Right common carotid artery plus branches (tissue), 1 donor: ENCODE data around the gene AGAP1.

DNA sequence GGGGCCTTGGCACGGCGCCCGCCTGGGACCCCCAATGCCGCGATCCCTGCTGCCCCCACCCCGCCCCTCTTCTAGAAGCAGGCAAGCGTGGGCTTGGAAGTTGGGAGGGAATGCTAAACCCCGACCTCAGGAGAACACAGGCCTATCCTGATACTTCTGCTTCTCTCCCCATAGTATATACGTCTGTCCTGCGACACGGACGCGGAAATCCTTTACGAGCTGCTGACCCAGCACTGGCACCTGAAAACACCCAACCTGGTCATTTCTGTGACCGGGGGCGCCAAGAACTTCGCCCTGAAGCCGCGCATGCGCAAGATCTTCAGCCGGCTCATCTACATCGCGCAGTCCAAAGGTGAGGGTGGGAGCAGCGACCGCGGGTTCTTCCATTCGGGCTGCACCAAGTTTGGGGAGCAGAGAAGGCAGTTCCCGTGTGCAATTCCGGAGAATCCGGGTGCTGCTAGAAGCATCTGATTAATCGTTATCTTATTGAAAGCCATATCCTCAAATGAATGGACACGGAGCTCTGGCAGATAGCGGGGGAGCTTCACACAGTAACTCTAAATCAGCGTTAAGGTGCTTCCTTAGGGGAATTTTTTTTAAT is 21.8 kb downstream of the TRPM8 start:
- PRO-cap = no peak

- PRO-cap = bidirectional peak, plus-strand start at chr2:234292026, minus-strand start at chr2:234291868
Measured at GRCh38 chr2:234291468-234292513, 205.1 kb downstream of the ARL4C start.

DNA sequence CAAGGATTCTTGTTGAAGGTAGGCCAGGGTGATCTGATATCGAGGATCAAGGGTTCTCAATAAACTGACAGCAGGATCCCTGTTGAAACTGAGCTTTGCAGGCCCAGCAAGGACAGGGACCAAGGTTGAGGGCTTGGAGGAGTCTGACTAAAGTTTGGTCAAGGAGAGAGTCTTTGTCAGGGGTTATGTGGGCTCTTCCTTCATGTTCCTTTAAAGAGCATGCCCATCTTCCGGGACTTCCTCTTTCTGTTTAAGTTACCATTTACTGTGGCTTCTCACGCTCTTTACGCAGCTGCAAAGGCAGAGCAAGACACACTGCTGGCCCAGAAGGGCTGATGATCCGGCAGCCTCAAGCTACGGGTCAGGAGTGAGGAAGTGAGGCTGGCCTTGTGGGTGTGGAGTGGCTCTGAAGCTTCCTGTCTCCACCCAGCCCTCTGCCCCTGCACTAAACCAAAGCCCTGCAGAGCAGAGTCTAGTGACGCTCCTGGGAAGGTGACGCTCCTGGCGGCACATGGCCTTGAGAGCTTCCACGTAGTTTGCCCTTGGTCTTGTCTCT is 50.6 kb downstream of the ARL4C start:
- PRO-cap = bidirectional peak, plus-strand start at position 478 of the sequence, minus-strand start at position 369 of the sequence

GRCh38 chr2:234449150-234449648 is 47.7 kb downstream of the ARL4C start:
- PRO-cap = no peak

- PRO-cap = no peak
Measured at GRCh38 chr2:234493127-234493528, 3.8 kb downstream of the ARL4C start.

DNA sequence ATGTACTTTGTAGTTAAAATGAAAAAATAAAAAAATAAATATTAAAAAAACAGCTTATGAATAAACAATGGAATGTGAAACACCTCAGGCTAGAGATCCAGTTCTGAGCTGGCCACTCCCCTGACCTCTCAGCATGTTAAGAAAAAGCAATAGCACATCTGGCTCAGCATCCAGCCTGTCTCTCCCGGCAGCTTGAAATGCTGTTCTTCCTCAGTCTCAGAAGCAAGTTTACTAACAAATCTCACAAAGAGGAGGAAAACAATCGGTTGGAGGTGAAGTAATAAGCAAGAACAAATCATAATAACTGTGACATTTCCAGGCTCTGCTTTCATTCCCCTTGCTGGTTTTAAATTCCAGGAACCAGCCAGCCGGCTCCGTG is 133.9 kb upstream of the ARL4C start:
- PRO-cap = unidirectional peak, plus-strand start at position 178 of the sequence

- PRO-cap = no peak
Measured at GRCh38 chr2:234770468-234771103, 181.2 kb upstream of the SH3BP4 start.

DNA sequence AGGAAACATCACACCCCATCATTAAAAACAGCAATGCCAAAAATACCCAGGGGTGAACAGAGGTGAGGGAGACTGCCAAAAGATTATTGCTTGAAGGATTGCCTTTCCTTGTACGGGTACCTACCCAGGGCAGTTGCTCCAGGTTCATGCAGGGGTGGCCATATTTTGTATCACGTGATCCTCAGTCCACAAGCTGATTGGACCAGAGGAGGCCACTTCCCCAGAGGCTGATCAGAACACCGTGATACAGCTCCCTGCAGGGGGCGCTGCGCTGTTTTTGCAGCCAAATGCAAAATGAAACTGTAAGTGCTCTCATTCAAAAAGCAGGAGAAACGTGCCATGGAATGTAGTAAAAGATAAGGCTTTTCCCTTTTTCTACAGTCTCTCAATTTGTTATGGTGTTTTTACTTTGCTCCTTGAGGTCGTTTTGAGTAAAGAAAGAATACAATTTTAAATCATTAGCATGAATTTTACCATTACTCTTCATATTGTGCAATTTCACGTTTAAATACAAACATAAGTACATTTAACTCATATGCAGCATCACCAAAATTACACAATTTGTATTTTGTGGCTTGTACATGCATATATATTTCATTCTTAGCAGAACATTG is 70.1 kb upstream of the SH3BP4 start:
- PRO-cap = no peak

- PRO-cap = no peak
Measured at GRCh38 chr2:234996353-234996601, 44.5 kb downstream of the SH3BP4 start.

GRCh38 chr2:235025869-235026566 is 74.2 kb downstream of the SH3BP4 start:
- PRO-cap = no peak

GRCh38 chr2:235041799-235042466 is 90.1 kb downstream of the SH3BP4 start:
- PRO-cap = no peak

DNA sequence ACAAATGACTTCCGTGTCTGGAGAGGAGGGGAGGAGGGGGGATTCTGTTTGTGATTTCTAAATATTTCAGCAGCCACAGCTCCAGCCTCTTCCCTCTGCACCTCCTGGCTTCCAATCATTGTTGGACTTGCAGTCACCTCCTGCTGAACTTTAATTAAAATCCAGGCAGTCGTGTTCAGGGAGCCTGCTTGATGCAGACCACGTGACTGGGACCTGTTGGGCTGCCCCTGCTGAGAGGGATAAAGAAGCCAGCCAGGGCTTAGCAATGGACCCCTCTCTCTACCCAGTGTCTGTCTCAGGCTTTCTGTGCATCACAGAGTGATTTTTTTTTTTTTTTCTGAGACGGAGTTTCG is 115.1 kb downstream of the SH3BP4 start:
- PRO-cap = no peak

- PRO-cap = no peak
Measured at GRCh38 chr2:235087847-235089116, 136.5 kb downstream of the SH3BP4 start.

- PRO-cap = bidirectional peak, plus-strand start at chr2:235494078, minus-strand start at chr2:235493855
Measured at GRCh38 chr2:235493491-235494393, at the start of gene AGAP1. AGAP1 (plus strand) TSS chr2:235494043.

DNA sequence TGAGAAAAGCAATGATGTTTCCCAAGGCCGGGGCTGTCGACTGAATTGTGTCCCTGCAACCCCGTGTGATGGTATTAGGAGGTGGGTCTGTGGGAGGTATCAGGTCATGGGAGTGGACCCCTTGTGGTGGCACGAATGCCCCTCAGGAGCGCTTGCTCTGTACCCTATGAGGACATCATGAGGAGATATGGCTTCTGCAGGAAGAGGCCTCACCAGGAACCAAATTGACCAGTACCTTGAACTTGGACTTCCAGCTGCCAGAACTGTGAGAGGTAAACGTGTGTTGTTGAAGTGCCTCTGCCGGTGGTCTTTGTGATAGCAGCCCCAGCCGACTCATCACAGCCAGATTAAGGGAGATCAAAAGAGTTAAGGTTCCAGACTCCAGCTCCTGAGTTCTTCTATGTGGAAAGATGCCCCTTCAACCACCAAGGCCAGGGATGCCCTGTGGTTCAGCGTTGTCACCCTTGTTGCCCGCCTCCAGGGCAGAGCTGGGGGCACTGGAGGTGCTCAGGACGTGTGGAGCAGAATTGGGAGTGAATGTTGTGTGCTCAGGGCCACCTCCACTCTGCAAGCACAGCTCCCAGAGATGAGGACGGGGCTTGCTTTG is 103.0 kb downstream of the AGAP1 start:
- PRO-cap = no peak

DNA sequence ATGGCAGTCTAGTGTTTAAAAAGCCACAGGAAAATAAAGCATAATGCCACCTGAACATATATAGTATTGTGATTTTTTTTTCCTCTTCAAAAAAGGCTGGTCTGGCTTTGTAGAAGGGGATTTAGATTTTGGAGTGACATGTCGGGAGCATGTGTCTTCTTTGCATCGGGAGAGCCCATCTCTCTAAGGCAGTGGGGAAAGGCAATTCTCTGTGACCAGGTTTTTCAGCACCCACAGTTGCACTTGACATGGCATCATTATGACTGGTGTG is 172.4 kb downstream of the AGAP1 start:
- PRO-cap = no peak

GRCh38 chr2:235811793-235812837 is 318.3 kb downstream of the AGAP1 start:
- PRO-cap = no peak

DNA sequence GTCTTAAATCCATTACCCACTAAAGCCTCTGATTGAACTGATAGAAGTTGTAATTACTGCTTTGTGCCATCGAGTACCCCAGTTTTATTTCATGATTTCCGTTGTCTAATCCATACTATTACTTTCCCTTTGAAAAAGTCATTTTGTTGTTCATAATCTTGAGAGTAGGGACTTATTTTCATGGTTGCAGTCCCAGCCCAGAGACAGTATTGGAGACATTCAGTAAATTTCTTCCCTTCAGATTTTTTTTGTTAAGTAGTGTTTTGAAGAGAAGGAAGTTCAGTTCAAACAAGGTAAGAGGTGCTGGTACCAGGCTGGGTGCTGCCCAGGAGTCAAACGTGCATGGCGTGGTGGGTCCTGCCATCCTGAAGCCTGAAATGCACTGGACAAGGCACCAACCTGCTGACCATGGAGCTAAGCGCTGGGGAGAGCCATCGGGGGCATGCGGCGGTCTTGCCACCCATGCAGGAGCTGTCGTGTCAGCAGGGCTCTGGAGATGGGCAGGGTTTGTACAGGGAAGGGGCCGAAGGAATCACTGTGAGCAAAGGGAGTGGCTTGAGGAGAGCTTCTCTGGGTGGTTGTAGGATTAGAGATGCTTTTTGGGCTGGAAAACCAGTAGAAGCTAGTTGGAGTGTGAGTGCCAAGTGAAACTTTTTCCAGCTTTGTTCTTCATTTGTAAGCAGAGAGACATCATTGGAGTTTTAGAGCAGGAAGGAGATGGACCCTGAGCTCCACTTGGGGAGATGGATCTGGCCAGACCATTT is 126.6 kb downstream of the GBX2 start:
- PRO-cap = no peak

DNA sequence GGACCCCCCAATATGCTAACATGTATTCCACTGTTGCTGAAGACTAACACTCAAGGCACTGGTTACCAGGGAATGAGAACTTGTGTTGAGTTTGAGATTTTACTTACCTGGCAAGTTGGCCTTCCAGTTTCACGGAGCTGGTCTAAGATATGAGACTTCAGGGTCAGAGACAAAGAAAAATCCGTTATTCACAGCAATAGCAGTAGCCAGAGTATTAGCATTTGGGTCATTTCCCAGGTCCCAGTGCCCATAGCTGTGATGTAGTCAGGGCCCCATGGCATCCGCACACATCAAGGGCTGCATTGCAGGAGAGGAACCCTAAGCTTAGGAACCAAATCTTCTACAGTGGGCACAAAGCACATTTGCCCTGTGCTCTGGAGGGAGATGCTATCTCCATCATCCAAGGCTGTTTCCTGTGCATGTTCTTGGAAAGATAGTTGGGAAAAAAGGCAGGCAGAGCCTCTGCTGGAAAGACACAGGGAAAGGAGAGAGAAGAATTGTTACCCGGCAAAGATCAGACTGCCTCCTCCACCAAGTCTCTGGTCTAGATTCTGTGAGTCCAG is 88.3 kb downstream of the GBX2 start:
- PRO-cap = no peak

DNA sequence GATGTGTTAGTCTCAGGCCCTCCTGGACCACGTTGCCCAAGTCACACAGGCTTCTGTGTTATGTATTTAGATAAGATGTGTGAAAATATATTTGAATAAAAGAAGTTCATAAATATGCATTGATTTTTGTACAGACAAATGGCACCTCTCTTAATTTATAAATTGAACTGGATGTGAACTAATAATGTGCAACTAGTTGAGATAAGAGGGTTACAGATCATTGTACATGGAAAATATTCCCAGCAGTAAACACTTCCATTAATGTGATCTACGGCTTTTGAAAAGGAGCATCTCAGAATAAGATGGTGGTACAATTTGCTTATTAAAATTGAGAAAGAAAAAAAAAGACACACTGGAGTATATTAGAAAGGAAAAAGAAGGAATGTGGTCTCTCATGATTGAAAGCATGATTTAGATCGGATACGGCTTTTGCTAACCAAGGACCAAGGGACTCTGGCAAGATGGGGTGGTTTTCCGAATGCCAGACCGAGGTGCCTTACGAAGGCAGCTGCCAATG is 43.0 kb downstream of the GBX2 start:
- PRO-cap = no peak